Skeletal muscle satellite cell (primary cell): ENCODE measurements around the gene AKAP11.

- CAGE, long polyA plus RNA = no peak
These were observed 197.5 kb downstream of the RGCC start for GRCh38 chr13:41654981-41655180.

- CAGE, long polyA plus RNA = no peak
These were observed 21.9 kb downstream of the VWA8 start for GRCh38 chr13:41938980-41939364.

DNA sequence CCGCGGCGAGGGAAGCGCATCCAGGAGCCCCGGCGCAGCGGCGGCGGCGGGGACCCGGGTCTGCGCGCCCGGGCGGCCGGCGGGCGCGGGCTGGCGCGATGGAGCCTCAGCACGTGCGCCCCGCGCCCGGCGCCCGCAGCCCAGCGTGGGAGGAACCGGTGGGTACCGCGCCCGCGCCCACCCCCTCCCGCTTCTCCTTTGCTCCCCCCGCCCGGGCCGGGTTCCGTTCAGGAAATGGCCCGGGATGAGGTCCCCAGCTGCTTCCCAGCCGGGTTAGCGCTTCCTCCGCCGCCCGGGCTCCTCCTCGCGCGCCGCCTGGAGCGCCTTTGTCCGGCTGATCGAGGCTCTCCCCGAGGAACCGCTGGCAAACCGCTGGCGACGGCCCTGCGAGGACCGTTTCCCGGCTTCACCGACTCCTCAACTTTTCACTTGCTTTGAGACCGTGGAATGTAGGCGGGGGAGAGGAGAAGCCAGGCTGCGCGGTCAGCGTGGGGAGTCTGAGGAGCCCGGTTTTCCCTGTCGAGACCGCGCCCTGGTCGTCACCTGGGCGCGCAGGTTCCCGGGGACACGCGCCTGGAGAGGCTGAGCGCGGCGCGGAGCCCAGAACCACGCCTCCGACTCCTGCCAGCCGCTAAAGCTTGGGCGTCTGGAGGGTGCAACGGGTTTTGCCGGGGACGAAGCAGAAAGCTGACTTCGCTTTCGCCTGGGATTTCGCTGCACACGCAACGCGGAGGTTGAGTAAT, 7.5 kb upstream of the DGKH start:
- CAGE, long polyA plus RNA = no peak

DNA sequence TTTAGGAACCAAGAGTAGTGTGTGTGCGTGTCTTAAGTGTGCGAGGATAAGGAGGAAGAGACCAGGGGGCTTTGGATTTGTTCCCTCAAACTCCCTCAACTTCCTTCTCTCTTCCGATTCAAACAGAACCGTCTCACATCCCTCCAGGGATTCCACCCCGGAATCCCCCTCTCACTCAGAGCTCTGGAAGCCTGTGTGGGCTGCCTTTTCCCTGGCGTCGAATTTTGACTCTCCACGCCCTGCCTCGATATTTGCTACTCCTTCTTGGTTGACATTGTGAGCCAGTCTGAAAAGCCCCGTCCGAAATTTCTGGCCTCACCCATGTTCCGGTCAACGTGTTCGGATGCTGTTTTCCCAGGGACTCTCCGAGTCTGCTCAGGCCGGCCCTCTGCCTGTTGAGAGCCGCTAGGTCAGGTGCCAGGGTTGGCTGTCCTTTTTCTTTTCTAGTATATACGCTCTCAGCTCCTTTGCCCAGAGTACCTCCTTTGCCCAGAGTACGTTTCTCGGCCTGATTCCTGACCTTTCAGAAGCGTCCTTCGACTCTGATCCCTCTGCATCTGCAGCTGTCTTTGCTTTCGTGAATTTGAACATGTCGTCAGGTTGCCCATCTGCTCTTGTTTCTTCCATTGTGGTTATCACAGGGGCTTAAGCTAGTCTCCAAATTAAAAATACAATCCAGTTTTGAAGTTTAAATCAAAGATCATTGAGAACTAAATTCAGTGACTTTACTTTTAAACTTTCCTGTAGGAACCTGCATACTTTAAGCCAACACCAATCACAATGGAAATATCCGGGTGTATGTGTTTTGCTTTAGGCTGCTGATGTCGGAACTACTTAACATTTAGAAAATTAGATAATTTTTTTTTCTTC, 6.7 kb upstream of the DGKH start:
- CAGE, long polyA plus RNA = no peak

DNA sequence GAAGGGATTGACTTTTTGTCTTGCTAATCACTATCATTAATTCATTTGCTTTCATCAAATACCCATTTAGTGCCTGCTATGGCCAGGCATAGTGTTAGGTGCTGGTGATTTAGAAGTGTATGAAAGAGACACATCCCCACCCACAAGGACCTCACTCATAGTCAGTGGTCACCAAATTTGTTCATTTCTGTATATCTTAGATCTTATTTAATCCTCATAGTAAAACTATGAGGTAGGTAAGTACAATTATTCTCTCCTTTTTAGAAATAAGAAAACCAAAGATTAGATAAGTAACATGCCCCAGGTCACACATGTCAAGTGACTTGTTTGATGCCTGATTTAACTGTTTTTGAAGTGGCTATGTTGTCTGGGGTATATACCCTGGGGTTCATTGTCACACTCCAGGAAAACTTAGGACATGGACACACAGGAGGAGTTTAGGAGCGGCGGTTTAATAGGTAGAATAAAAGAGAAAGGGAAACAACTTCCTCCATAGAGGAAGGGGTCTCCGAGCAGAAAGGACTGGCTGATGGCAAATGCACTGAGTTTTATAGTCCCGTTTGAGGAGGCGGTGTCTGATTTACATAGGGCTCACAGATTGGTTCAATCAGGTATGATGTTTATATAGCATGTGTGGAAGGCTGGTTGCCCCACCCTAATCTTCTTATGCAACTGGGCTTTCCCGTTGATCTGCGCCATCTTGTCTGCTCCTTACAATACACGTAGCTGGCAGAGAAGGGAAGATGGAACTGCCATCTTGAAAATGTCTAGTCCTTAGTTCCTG, 12.3 kb downstream of the DGKH start:
- CAGE, long polyA plus RNA = no peak

DNA sequence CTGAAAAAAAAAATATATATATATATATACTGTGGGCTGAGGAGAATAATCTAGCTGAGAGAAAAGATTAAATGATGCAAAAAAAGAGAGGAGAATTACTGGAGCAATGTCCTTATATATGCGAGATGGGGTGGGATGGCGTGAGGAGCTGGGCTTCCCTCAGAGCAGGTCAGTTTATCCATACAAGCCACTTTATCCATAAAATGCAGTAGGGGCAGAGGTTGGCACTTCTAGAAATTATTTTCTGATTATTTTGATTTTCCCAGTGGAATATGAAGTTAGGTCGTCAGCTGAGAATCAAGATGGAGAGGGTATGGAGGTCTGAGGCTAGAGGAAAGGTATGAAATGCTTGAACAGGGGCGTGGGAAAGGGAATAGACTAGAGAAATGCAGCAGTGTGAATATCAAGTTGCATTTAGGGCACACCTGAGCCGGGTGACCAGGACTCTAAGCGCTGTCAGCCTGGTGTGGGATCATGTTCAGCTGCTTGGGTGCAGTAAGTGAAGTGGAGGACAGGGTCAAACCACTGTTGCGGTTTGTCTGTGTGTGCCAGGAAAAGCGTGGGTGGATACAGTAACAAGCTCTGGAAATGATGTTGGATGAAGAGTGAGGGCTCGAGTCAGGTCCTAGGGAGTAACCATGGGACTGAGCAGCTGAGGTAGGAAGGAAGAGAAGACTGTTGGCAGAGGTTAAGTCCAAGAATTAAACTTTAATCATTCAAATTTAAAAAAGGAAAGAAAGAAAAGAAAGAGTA, 15.7 kb downstream of the DGKH start:
- CAGE, long polyA plus RNA = no peak

DNA sequence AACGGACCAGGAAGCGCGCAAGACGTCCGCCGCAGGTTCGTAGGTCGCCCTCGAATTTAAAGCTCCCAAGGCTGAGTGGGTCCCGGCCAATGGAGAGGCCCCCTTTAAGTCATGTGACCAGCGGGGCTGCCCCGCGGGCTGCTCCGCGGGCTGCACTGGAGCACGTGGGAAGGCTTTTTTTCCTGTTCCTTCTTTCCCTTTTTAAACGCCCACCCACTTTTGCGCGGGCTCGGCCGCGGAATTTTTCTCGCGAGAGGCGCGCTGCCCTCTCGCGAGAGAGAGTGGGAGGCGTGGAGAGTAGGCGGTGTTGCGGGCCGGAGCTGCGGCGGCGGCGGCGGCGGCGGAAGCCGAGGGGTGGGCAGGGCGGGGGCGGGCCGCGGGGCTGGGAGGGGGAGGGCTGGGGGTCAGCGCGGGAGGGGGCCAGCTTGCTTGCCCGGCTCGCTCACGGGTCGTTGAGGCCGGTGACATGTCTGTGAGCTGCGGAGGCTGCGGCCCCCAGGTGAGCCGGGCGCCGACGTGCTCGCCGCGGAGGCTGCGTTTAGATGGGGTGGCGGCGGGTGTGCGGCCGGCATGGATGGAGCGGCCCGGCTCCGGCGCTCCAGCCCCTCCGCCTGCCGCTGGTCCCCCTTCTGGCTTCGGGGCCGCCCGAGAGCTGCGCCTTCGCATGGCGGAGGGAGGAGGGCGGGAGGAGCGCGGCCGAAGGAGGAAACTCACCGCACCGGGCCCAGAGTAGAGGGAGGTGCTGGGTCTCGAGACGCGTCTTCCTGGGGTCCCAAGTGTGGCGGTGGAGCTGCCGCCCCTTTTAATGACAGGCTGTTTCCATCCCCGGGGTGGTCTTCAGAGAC, at the start of gene AKAP11:
Gene AKAP11, plus strand, starts transcription at position 423 of the 845 bp plus-strand sequence.
- CAGE, long polyA plus RNA = start-site peak on the plus strand centred at position 429 of the sequence, 25 bp wide, 77 and 68 reads in 2 replicates

DNA sequence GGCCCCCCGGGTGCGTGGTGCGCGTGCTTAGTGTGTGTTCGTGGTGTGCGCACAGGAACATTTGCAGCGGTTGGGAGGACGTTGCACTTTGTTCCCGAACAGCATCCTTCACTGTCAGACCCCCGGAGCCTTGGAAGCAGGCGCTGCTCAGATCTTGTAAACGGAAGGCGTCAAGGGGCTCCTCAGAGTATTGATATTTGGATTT, 525 bp downstream of the AKAP11 start:
- CAGE, long polyA plus RNA = no peak

GRCh38 chr13:43363927-43364726, 340.7 kb downstream of the DNAJC15 start:
- CAGE, long polyA plus RNA = no peak

DNA sequence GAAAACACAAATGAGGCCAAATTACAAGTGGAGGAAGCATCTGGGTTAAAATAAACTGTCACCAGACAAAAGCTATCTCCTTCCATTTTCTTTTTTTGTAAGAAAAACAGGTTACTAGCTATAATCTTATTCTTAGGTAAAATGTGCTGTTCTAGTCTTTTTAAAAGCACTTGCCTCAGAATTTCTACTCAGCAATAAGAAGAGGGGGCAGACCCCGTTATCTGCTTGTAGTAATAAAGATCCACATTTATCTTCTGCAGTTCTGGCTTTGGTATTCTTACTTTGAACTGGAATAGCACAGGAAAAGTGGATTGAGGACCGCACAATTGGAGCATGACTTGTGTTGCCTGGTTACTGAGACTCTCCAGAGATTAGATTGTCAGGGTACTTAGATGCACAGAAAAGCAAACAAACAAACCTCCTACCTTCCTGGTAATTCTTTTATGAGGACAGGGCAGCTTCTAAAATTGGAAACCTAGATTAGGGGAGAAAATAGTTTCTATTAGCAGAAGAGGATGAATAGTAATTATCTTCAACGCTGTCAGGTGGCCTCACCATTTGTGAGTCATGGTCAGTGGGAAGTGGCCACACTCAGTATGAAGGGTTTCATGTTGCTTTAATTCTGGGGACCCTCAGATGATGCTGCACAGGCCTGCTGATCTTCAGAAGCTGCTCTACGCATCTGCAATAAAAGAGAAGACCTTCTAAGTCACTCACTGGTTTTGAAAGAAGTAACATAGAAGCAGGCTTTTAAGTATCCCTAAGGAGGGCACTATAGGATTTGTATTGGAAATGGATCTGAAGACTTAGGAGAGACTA, 106.7 kb downstream of the LACC1 start:
- CAGE, long polyA plus RNA = no peak

GRCh38 chr13:44104969-44105473, 56.0 kb downstream of the SMIM2 start:
- CAGE, long polyA plus RNA = no peak

GRCh38 chr13:44236350-44236857, 75.3 kb upstream of the SMIM2 start:
- CAGE, long polyA plus RNA = no peak

GRCh38 chr13:44259536-44260042, 98.5 kb upstream of the SMIM2 start:
- CAGE, long polyA plus RNA = no peak

- CAGE, long polyA plus RNA = no peak
These were observed 101.8 kb upstream of the SERP2 start for GRCh38 chr13:44271694-44272278.

DNA sequence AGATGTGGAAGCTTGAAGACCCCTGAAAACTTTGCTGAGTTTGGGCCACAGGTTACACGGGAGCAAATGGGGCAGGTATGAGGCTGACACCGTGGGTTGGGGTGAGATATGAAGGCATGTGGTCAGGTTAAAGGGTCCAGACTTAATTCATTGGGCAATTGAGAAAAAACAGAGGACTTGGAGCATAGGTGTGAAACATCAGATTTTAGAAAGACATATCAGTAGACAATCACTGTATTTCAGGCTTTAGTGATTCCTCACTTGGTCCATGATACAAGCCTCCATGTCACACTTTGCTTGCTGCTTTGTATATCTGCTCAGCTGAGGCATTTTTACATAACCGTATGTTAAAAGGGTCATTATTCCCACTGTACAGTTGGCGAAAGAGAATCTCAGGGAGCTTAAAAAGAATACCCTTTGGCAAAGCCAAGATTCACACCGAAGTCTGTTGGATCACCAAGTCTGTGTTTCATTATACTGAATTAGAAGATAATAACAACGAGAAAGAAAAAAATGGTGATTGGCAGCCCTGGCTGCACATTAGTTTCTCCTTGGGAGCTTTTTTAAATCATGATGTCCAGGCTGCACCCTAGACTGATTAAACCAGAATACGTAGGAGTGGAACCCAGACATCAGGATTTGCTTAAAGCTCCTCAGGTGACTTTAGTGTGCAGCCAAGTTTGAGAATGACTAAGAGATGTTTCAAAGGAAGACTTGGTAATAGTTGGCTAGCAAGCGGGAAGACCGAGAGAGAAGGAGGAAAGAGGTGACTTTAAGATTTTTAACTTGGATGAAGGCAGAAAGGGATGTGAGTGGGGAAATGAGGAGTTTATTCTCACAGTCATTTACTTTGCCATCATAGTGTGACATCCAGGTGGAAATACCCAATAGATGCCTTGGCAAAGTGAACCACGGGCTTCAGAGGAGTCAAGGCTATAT, 71.6 kb upstream of the SERP2 start:
- CAGE, long polyA plus RNA = no peak

GRCh38 chr13:44350621-44351485, 22.8 kb upstream of the SERP2 start:
- CAGE, long polyA plus RNA = no peak

DNA sequence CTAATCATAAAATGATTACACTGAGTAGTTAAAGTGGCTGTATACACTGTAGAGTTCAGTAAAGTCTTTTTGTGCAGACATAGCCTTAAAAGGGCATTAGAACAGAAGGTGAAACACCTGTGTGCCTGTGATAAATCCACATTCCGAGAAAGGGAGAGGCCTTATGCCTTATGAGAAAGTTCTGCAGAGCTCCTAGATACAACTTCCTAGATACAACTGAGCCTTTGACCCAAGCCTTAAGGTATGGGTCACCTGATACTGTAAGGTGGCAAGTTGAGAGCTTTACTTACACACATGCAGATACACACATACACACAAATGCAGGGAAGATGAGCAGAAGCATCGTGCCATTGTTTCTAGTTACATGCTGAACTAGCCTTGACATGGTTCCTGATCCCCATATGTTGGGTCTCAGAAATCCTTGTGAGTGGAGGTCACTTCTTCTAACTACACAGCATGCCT, 6.3 kb downstream of the SERP2 start:
- CAGE, long polyA plus RNA = no peak

GRCh38 chr13:44693104-44693443, 116.9 kb upstream of the TSC22D1 start:
- CAGE, long polyA plus RNA = no peak

- CAGE, long polyA plus RNA = no peak
These were observed 182.7 kb upstream of the TSC22D1 start for GRCh38 chr13:44758524-44759594.

DNA sequence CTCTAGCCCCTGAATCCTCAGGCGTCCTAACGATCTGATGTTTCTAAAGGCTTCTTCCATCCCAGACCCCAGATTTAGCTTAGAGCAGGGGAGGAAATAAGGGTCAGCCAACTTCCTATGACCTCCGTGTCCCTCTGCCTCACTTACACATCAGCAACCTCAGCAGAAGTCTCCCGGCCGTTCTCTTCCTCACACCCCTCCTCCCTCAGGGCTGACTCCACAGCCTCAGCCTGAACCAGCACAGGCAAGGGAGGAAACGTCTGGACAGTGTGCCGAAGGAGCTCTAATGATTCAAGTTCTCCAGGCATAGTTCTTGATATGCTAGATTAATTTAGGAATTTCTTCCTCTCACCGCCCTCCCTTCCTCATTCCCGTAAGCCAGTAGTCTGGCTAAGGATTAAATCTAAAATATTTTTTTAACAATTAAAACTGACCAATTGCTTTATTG, 121.4 kb downstream of the NUFIP1 start:
- CAGE, long polyA plus RNA = no peak